Adrenal gland (tissue), 7 donors: ENCODE results near the genes MUC5AC and IFITM10.

DNA sequence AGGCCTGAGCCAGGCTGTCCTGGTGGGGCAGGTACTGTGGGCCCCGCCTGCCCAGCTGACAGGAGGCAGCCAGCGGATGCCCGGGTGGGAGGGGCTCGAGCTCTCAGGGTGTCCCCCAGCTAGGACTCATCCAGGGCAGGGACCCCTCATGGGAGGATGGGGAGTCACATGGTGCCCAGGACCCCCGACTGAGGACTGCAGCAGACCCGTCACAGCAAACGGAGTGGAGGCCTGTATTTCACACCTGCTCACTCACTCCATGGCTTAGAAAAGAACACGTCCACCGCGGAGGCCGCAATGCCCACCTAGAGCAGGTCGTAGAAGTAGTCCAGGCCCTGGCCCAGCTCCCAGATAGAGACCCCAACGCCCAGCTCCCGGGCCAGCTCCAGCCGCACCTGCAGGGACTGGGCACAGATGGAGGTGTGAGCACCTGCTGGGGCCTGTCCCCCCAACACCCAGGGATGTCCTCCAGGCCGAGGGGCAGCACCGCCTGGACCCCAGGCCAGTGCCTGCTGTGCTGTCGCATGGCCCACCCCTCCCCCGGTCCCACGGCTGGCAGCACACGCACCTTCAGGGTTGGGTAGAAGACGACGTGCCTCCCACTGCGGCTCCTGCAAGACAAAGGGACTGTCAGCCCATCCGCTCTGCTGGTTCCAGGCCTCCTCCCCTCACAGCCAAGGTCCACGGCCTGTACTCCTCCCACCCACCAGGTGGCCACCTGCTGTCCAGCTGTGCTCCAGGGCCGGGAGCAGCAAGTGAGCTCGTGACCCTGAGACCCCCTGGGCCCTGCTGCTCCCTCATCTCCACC is 27.1 kb downstream of the TSPAN4 start:
- PRO-cap, 3 experiments, result no peak in any of the 3 experiments
- RAMPAGE, long total RNA, 4 experiments, result no peak in any of the 4 experiments
- RRBS, result no CpG with 5 or more reads among the region's 28 CpGs

GRCh38 chr11:924339-925119 is 1.1 kb upstream of the AP2A2 start:
- PRO-cap, 3 experiments, result no peak in any of the 3 experiments
- RAMPAGE, long total RNA, 4 experiments, result no peak in any of the 4 experiments
- RRBS, result no CpG with 5 or more reads among the region's 18 CpGs

DNA sequence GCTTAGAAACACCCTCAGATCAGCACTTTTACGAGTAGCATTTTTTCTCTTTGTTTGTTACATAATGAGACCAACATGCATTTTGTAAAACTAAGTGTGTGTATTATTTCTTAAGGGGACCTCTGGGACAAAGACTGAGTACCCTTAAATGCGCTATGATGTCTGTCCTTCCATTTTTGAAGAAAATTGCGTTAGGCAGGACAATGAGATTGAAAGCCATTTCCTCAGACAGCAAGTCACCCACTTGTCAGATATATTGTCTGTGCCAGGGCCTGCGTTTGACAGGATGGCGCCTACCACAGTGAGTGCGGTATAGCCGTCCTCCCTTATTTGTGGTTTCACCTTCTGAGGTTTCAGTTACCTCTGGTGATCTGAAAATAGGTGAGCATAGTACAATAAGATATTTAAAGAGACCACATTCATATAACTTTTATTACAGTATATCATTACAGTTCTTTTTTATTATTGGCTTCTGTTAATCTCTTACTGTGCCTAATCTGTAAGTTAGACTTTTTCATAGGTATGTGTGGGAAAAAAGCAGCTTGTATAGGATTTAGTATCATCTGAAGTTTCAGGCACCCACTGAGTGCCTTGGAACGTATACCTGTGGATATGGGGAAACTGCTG is 2.3 kb downstream of the AP2A2 start:
- PRO-cap, 3 experiments, result no peak in any of the 3 experiments
- RAMPAGE, long total RNA, 4 experiments, result no peak in any of the 4 experiments
- RRBS, result no CpG with 5 or more reads among the region's 8 CpGs

DNA sequence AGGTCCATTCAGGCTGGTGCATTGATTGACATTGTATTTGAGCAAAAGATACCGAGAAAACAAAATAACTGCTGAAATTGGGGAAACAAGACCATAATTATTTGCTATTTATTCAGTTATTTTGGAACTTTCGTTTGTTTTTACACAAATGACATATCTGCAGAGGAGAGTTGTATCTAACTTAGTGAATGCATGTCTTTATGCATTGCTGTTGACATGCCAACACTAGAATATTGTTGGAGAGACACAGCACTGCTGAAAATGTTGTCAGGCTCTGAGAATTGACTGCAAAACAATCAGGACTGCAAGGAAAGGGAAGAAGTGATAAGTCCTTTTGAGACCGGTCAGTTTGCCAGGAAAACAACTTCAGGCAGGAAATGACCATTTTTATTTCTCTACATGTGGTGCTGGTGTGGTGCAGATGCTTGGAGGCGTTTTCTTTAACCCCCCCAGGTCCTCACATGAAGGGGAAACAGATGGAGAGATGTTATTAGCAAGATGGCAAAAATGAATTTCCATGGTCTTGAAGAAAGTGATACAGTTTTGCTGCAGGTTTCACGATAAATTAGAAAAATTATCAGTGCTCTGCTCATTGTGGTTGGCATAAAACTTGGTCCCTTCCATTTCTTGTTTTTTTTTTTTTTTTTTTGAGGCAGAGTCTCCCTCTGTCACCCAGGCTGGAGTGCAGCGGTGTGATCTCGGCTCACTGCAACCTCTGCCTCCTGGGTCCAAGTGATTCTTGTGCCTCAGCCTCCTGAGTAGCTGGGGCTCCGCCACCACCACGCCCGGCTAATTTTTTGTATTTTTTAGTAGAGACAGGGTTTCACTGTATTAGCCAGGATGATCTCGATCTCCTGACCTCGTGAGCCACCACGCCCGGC is 5.7 kb downstream of the AP2A2 start:
- PRO-cap, 3 experiments, result peak in 3 of 3 experiments; most common plus-strand start position 397 of the sequence (in 1); most common minus-strand start position 298 of the sequence (in 3)
- RAMPAGE, long total RNA, 4 experiments, result no peak in any of the 4 experiments
- RRBS, result no CpG with 5 or more reads among the region's 14 CpGs

DNA sequence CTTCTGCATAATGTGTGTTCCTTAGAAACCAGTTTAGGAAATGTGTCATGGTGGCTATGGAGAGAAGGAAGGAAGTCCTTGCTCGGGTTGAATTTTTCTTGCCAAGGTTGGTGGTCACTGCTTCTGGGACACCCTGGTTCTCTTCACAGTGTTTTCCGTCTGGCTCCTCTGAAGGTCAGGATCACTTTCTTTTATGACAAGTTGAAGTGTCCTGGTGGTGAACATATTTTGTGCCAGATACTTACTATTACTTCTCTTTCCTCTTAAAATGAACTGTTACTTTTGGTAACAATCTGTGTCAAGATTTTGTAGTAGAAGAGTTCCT is 6.9 kb downstream of the AP2A2 start:
- PRO-cap, 3 experiments, result peak in 3 of 3 experiments; most common plus-strand start position 146 of the sequence (in 2); most common minus-strand start position 166 of the sequence (in 1)
- RAMPAGE, long total RNA, 4 experiments, result no peak in any of the 4 experiments
- RRBS, result no CpG with 5 or more reads among the region's 2 CpGs

DNA sequence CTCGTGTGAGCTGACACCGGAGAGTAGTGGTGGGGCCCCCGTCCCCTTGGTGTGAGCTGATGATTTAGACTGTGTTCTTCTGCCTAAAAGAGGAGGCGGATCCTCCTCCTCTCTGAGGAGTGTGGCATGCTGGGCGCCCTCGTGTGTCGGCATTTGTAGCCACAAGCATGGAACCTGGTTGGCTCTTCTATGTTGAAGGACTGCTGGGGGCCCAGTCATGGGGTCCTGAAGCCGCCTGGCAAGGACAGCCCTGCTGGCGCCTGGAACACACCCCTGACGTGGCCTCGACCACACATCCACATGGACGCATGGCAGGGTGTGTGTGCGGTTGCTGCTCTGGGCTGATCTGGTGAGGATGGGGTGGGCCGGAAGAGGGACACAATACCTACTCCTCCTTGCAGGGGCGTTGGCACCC is 50.2 kb downstream of the AP2A2 start:
- PRO-cap, 3 experiments, result no peak in any of the 3 experiments
- RAMPAGE, long total RNA, 4 experiments, result no peak in any of the 4 experiments
- RRBS, result no CpG with 5 or more reads among the region's 15 CpGs

GRCh38 chr11:1083253-1084307 is 47.1 kb upstream of the MUC6 start:
- PRO-cap, 3 experiments, result no peak in any of the 3 experiments
- RAMPAGE, long total RNA, 4 experiments, result no peak in any of the 4 experiments
- RRBS, result 66% methylated on average over 5 of the region's 43 CpGs

DNA sequence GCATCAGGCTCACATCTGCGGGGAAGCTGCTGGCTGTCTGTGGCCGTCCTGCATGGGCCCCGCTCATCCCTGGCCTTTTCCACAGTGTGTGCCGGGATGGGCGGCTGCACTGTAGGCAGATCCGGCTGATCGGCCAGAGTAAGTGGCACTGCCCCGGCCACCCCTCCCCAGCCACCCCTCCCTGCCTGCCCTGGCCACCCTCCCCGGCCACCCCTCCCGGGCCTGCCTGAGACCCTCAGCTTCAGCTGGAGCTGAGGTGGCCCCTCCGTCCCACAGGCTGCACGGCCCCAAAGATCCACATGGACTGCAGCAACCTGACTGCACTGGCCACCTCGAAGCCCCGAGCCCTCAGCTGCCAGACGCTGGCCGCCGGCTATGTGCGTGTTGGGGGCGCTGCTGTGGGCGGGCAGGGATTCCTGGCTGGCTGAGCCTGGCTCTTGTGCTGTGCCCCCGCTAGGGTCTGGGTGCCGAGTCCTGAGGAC is 49.0 kb upstream of the MUC6 start:
- PRO-cap, 3 experiments, result no peak in any of the 3 experiments
- RAMPAGE, long total RNA, 4 experiments, result no peak in any of the 4 experiments
- RRBS, result 53% methylated on average over 2 of the region's 22 CpGs

DNA sequence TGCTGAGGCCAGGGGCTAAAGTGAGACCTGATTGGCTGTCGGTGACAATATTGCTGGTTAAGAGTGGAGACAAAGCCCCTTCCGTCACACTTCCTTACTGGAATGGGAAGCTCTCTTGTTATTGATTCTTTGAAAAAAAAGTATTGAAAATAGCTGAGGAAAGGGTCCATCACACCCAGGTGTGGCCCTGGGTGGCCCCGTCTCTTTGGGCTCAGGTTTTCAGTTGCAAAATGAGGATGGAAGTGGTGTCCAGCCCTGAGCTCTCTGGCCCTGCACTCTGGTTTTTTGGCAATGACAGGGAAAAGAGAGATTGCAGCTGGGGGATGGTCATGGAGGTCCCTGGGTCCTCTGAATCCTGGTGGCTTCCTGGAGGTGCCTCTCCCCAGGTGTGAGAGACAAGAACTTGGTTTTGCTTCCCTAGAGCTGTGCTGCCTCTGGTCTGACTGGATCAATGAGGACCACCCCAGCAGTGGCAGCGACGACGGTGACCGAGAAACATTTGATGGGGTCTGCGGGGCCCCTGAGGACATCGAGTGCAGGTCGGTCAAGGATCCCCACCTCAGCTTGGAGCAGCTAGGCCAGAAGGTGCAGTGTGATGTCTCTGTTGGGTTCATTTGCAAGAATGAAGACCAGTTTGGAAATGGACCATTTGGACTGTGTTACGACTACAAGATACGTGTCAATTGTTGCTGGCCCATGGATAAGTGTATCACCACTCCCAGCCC is 57.4 kb upstream of the MUC6 start:
- PRO-cap, 3 experiments, result no peak in any of the 3 experiments
- RAMPAGE, long total RNA, 4 experiments, result no peak in any of the 4 experiments
- RRBS, result no CpG with 5 or more reads among the region's 12 CpGs

- PRO-cap, 3 experiments, result no peak in any of the 3 experiments
- RAMPAGE, long total RNA, 4 experiments, result no peak in any of the 4 experiments
- RRBS, result 88% methylated on average over 6 of the region's 27 CpGs
Measured at GRCh38 chr11:1157375-1158280, at the start of gene MUC5AC. Gene MUC5AC, plus strand, starts transcription at chr11:1157953.

- PRO-cap, 3 experiments, result no peak in any of the 3 experiments
- RAMPAGE, long total RNA, 4 experiments, result no peak in any of the 4 experiments
- RRBS, result 58% methylated on average over 1 of the region's 22 CpGs
Measured at GRCh38 chr11:1229562-1230013, 6.7 kb downstream of the MUC5B start.

DNA sequence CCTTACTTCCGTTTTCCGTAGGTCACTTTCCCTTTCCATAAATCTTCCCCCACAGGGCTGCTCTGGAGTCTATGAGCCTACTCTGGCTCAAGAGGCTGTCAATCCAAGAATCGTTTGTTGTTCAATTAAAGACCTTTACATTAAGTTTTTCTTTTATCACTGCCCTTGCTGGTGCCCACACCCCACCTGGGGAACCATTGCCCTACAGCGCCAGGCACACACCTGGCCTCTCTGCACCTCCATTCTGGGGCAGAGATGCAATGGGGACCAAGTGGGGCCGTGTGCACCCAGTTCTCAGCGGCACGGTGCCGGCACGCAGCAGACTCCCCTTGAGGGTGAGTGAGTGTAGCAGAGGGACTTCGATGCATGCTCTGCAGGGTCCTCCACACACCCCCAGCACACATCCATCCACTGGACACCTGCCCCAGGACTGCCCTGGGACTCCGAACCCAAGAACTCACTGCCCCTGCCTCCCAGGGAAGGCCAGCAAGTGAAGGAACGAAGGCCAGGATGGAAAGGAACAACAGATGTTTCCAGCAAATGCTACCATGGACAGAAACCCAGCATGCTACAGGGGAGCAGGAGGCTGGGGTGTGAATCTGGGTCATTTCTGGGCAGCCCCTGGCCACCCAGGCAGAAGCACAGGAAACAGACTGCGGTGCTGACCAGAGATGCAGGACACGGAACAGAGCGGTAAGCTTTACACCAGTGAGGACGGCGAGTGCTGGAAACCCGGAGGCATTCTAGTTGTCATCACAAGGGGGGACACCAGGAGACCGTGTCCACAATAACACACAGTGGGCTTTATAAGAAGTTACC is 32.5 kb upstream of the MOB2 start:
- PRO-cap, 3 experiments, result no peak in any of the 3 experiments
- RAMPAGE, long total RNA, 4 experiments, result no peak in any of the 4 experiments
- RRBS, result no CpG with 5 or more reads among the region's 19 CpGs

GRCh38 chr11:1520723-1521267 is 34.2 kb upstream of the MOB2 start:
- PRO-cap, 3 experiments, result no peak in any of the 3 experiments
- RAMPAGE, long total RNA, 4 experiments, result no peak in any of the 4 experiments
- RRBS, result no CpG with 5 or more reads among the region's 18 CpGs

- PRO-cap, 3 experiments, result no peak in any of the 3 experiments
- RAMPAGE, long total RNA, 4 experiments, result no peak in any of the 4 experiments
- RRBS, result 4% methylated on average over 9 of the region's 28 CpGs
Measured at GRCh38 chr11:1553975-1555030, 17.8 kb downstream of the DUSP8 start.

GRCh38 chr11:1688567-1689042 is 8.4 kb upstream of the KRTAP5-6 start:
- PRO-cap, 3 experiments, result no peak in any of the 3 experiments
- RAMPAGE, long total RNA, 4 experiments, result no peak in any of the 4 experiments
- RRBS, result no CpG with 5 or more reads among the region's 12 CpGs

GRCh38 chr11:1750388-1751245 is at the start of gene IFITM10:
Gene IFITM10, minus strand, starts transcription at chr11:1750595.
- PRO-cap, 3 experiments, result peak in 3 of 3 experiments; most common plus-strand start chr11:1750710 (in 1); most common minus-strand start chr11:1750583 (in 2)
- RAMPAGE, long total RNA, 4 experiments, result start-site peak on the minus strand in 1 of 4 experiments, at chr11:1750541-1750739 at its widest, 247 reads per replicate
- RRBS, result 29% methylated on average over 3 of the region's 17 CpGs

GRCh38 chr11:1753766-1754253 is 3.4 kb upstream of the IFITM10 start:
- PRO-cap, 3 experiments, result no peak in any of the 3 experiments
- RAMPAGE, long total RNA, 4 experiments, result start-site peak on the minus strand in 3 of 4 experiments, at chr11:1753804-1754139 at its widest, 592 to 1,404 reads per replicate
- RRBS, result 92% methylated on average over 10 of the region's 19 CpGs

- PRO-cap, 3 experiments, result peak in 3 of 3 experiments; most common plus-strand start chr11:1762639 (in 3); most common minus-strand start chr11:1762413 (in 1)
- RAMPAGE, long total RNA, 4 experiments, result start-site peak on the plus strand in 1 of 4 experiments, at chr11:1762639-1762661 at its widest, 11 reads per replicate
- RRBS, result 4% methylated on average over 4 of the region's 27 CpGs
Measured at GRCh38 chr11:1762120-1763336, 1.2 kb downstream of the CTSD start.

GRCh38 chr11:1777622-1778160 is 14.0 kb upstream of the CTSD start:
- PRO-cap, 3 experiments, result peak in 1 of 3 experiments; most common plus-strand start chr11:1777992 (in 1); most common minus-strand start chr11:1777853 (in 1)
- RAMPAGE, long total RNA, 4 experiments, result no peak in any of the 4 experiments
- RRBS, result no CpG with 5 or more reads among the region's 2 CpGs

- PRO-cap, 3 experiments, result no peak in any of the 3 experiments
- RAMPAGE, long total RNA, 4 experiments, result no peak in any of the 4 experiments
- RRBS, result no CpG with 5 or more reads among the region's 16 CpGs
Measured at GRCh38 chr11:1833964-1834594, 711 bp upstream of the SYT8 start.